Mesothelial cell of epicardium (in vitro differentiated cells): ENCODE data around the genes TBC1D10A, INPP5J and LIMK2.

DNA sequence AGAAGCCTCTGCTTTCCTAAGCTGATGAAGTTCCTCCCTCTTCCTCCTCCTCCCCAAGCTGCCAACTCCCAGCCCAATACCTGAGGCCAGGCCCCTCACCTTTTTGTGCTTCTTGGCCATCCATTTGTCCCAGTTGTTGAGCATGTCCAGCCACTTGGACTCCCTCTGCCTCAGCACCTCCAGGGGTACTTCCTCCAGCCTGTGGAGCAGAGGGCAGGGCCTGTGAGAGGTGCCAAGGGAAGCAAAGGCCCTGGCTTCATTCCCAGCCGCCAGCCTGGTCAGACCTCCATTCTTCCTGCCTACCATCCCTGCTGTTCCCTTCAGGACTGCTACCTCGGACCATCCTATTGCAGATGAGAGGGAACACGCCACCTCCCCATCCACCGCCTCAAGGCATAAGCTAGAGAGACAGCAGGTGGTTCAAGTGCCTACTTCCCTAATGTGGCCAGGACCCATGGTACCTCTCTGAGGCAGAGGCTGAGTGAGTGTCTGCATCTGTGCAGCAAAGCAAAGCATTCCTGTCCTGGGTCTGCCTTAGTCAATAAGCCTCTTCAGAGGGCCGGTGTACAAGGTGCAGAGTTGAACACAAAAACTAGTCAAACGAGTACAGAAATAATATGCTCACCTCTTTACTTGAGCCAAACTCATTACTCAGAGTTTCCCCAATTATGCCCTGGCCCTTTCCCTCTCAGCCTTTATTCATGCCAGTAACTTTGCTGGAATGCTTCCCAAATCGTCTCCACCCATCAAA is 15.3 kb upstream of the CASTOR1 start:
- PRO-cap = no peak

- PRO-cap = bidirectional peak, plus-strand start at chr22:30327208, minus-strand start at chr22:30326901
Measured at GRCh38 chr22:30326288-30327376, at the start of gene TBC1D10A. Gene TBC1D10A (minus strand): TSS chr22:30326941.

DNA sequence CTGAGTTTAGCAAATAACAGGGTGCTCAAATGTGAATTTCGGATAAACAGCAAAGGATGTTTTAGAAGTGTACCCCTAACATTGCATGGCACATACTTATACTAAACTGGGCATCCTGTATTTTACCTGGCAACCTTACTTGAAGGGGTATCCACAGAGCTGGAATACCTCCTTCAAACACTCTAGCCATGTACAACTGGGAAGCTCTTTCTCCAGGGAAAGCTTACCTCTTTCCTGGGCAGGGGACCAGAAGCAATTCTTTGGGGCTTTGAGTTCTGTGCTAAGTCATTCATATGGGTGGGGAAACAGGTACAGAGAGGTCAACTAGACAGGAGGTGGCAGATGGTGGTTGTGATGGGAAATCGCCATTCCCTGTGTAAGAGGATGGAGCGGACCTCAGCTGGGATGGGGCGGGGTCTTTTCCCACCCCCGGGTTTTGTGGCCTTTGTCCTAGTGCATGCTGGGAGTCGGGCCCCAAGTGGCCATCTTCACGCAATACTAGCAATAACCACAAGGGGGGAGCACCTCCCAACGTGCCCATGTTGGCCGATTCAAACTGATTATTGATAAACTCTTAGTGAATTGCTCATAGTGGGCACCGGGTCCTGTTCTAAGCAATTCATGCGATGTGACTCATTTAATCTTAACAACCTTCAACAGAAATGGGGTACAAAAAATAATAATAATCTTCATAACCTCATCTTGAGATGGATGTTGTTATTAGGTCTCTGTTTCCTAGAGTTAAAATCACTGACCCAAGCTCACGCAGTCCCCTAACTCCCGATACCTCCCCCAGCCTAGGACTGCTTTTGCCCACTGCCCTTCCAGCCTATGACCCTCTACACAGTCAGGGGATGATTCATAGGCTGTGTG is 19.5 kb downstream of the MTFP1 start:
- PRO-cap = no peak

DNA sequence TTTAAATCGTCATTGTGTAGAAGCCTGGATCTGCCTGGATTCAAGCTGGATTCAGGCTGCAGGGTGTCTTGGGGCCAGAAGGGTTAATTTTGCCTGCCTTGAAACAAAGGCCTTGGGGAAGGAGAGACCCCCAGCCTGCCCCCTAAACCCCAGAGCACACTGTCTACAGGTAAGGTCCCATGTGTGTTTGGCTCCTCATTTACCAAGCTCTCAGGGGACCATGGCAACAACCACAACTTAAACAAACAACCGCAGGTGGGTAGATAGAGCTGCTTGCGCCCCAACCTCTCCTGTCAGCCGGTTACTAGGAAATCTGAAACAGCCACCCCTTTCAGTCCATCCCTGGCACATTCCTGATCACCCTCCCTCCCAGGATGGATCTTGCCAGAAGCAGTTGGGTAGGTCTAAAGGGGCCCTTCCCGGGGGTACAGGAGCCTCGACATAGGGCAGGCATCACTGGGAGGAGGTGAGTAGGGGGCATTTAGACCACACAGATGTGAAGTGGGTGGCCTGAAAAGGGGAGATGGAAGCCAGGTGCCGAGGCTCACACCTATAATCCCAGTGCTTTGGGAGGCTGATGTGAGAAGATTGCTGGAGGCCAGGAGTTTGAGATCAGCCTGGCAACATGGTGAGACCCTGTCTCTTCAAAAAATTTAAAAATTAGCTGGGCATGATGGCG is 3.3 kb upstream of the SEC14L3 start:
- PRO-cap = no peak

DNA sequence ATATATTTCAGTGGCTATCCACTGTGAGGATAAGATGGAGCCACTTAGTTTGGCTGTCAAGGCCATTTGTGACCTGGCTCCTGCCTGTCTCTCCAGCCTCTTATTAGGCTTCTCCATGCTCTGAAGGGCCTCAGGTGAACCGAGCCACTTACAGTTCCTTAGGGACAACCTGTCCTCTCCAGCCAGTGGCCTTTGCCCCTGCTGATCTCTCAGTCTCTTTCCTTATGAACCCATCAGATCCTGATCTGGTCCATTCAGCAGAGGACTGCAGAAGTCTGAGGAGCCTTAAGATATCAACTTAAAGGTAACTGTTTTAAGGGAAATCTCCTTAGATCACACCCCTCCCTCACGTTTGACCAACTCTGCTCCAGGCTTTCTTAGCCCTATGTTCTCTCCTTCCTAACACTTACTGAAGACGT is 2.4 kb downstream of the DUSP18 start:
- PRO-cap = no peak

DNA sequence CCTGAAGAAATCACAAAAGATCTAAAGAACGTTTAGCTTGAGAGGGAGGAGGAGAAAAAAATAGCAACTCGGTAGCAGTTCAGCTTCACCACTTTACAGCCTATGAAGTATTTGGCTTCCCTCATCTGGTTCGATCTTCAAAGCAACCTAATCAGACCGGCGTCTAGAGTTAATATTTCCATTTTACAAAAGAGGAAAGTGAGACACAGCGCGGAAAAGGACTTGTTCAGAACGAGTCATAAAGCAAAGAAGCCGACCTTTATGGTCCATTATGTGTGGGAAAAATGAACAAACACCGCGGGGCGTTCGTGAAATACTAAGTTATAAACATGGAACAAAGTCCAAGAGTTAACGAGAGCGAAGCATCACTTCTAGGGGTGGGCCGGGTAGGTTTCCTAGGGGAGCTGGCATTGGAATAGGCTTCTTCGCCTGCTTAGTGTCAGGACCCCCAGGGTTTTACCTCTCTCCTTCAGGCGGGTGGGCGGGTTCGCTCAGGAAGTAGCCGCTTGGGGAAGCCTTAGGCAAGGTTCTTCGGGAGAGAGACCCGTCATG is 597 bp downstream of the DUSP18 start:
- PRO-cap = no peak

DNA sequence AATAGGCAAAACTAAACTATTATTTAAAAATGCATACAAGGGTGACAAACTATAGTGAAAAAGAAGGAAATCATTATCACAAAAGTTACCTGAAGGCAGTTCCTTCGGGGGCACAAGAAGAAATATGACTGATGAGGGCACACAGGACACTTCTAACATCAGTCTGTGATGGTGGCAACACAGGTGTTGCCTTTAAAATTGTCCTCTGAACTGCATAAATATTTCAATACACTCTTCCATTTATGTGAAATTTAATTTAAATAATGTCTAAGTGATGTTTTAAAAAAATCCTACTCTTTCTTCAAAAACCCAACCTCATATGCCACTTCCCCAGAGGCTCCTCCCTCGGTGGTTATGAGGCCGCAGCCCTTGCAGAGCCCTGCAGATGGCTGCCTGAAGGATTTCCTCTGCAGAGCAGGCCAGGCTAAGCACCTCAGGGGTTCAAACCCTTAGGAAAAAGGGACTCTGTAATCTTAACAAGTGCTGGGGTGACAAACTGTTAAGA is 25.3 kb downstream of the MORC2 start:
- PRO-cap = no peak

DNA sequence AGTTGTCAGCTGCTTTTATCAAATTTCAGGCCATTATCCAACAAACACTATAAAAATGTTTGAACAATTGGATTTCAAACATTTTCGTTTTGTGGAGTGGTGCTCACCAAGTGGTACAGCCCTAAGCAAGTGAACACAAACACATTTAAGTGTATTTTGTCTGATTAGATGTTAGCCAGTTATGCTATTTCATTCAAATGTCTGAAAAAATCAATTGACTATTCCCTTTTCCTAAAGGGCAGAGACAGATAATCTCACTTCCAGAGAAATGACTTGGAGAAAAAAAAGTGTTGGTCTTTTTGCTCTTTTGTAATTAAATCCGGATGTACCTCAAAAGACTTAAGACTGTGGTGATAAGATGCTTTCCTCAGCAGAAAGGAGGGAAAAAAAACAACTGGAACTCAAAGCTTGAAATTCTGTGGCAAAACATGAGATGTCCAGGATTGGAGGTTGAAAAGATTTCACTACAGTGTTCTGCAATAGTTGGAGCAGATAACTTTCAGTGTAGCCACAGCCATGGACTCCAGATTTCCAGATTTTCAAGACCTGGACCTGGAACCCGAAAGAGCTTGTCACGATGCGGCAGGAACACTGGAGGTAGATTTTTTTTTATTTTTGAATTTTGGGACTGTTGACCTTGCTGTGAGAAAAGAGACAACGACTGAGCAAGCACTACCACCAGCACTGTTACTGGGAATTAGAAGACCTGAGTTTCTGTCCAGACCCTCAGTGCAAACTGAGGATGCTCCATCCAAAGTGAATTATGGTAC is 2.6 kb upstream of the MORC2 start:
- PRO-cap = no peak

GRCh38 chr22:30974735-30975391 is 6.3 kb upstream of the MORC2 start:
- PRO-cap = no peak

- PRO-cap = no peak
Measured at GRCh38 chr22:31075766-31076514, 5.2 kb upstream of the SMTN start.

GRCh38 chr22:31105373-31106255 is 1.8 kb downstream of the SELENOM start:
- PRO-cap = no peak

DNA sequence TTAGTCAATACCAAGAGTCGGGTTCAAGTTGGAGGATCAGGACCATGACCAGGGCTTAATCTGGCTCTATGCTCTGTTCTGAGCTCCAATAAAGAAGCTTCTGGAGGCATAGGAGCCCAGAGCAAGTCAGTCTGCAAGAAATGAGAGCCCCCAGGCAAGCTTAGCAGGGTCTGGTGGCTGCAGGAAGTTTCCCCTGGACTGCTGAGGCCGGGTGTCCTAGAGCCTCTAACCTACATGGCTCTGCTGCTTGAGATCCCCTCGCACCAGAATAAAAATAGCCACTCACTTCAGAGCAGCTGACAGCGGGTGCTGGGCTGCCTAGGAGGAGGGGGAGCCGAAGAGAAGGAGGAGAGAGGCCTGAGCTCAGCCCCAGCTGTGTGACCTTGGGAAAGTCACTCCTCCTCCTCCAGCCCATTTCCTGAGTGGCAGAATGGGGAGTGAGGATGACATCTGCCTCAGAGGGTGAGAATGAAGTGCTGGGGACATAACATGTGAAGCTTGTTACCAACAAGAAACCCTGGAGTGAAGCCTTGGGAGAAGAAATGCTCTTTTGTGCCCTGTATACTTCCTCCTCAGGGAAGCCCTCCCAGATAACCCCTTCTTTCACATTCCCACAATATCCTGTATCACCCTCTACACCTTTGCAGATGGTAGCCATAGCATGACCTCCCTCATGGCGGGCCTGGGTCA is 3.7 kb upstream of the INPP5J start:
- PRO-cap = no peak

DNA sequence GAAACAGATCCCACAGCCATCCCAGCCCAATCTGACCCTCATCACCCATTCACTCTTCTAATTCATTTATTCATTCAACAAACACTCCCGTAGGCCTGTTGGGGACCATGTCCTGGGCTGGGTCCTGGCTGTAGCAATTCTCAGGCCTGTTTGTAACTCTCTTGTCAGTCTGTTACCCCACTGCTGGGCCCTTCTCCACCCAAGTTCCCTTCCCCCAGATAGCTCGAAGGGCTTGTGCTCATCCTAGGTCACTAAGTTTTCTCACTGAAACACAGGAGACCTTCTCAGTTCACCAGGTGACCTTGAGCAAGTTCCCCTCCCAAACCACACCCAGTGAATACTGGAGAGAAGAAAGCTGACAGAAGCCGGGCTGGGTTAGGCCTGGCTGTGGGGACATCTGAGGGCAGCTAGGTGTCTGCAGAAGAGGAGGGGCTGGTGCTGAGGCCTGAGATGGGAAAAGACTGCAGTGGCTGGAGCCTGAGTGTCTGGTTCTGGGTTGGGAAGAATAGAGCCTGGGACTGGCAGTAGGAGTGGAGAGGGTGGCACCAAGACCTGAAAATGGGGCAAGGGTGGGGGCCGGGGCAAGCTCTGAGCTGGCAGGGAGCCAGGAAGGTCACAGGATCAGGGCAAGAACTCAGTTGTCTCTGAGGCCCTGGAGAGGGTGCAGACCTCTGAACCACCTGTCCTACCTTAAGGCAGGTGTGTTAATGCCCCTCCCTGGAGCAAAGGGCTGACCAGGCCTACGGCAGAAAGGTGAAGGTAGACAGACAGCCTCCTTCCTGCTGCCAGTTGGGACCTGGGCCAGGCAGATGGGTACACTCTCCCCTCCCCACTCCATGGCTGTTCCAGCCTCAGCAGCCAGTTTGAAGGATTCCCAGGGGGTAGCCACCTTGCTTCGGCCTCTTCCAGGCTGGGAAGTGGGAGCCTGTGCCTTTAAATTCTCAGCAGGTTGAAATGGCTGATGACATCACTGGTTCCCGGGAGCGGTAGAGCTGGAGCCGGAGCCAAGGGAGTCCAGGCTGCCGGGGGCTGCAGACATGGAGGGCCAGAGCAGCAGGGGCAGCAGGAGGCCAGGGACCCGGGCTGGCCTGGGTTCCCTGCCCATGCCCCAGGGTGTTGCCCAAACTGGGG is at the start of gene INPP5J:
TSS of gene INPP5J (plus strand) at position 989 of the 1,131 bp plus-strand sequence.
- PRO-cap = unidirectional peak, plus-strand start at position 1,017 of the sequence

- PRO-cap = no peak
Measured at GRCh38 chr22:31161315-31161519, 1.2 kb downstream of the RNF185 start.

DNA sequence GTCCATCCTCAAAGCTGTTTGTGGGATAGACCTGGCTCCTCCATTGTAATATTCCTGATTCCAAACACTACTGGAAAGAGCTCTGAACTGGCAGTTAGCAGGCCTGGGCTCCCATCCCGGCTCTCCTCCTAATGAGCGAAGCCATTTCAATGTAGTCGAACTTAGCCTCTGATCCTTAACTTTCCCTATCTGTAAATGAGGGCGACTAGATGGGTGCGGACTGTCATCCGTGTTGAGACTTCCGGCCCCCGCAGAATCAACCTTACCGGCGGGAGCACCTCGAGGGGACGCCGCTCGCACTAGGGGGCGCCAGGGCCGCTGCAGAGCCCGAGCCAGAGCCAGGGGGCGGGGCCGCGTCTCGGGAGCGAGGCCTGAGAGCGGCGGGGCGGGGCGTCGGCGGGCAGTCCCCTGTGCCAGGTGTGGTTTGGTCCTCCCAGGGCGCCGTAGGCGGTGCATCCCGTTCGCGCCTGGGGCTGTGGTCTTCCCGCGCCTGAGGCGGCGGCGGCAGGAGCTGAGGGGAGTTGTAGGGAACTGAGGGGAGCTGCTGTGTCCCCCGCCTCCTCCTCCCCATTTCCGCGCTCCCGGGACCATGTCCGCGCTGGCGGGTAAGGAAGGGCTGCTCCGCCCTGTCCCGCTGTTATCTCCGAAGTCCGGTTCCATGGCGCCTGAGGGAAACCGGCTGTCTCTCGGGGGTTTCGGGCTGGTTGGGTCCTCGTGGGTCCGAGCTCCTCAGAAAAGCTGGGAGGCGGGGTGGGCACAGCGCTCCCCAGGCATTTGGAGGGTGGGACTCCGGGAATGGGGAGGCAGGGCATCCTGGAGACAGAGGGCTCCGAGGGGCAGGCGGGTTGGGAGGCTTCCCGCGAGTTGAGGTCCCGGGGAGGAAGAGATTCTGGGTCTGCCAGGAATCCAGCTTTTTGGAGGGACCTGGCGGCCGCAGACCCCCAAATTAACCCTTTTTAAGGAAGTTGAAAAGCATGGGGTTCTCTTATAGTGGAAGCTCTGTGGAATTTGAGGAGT is at the start of gene LIMK2:
TSS of gene LIMK2 (plus strand) at position 479 of the 1,017 bp plus-strand sequence.
- PRO-cap = unidirectional peak, plus-strand start at position 436 of the sequence

DNA sequence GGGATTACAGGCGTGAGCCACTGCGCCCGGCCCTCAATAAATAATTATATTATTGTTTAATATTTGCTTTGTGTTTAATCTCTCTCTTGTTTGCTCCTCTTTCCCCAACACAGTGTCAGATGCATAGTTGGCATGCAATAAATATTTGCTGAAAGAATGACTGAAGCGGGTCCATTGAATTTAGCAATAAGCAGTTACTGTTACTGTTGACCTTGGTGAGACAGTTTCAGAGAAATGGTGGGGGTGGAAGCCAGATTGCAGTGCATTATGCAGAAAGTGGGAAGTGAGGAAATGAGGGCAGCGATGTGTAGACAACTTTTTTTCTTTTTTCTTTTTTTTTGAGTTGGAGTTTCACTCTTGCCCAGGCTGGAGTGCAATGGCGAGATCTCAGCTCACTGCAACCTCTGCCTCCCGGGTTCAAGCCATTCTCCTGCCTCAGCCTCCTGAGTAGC is 9.7 kb downstream of the LIMK2 start:
- PRO-cap = no peak

GRCh38 chr22:31250641-31251326 is 38.7 kb downstream of the LIMK2 start:
- PRO-cap = no peak

- PRO-cap = no peak
Measured at GRCh38 chr22:31326530-31327212, 19.5 kb downstream of the PATZ1 start.

- PRO-cap = no peak
Measured at GRCh38 chr22:31616750-31617346, 45.2 kb downstream of the PISD start.

DNA sequence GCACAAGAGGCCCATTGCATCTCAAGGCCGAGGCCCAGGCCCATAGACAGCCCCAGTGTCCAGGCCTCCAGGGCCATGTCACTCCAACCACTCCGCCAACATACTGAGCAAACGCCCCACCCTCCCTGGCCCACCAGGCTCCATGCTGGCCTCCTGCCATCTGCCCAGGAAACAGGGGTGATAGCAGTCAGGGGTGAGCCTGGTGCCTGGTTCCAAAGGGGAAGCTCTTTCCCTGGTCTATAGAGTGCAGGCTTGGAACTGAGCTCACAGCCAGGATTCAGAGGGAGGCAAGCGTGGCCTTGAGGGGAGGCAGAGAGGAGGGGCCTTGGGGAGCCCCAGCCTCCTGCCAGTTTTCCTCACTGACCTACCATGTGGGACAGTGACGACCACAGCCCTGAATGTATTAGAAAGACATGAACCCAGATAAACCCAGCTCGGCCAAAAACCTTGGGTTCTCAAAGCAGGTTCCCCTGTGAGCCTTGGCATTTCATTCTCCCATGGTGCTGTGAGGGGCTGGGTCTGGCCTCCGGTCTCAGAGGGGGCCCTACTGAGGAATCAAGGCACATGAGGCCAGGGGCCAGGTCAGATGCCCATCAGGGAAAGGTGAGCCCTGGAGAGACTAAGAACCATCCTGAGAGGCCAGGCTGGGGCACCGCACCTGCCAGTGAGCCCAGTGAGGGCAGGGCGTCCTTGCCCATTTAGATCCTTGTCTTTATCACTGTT is 34.5 kb downstream of the PISD start:
- PRO-cap = no peak